Left ventricle myocardium (tissue), 1 donor: Measurements from ENCODE around the genes GCNT4, AGGF1 and PDE8B.

DNA sequence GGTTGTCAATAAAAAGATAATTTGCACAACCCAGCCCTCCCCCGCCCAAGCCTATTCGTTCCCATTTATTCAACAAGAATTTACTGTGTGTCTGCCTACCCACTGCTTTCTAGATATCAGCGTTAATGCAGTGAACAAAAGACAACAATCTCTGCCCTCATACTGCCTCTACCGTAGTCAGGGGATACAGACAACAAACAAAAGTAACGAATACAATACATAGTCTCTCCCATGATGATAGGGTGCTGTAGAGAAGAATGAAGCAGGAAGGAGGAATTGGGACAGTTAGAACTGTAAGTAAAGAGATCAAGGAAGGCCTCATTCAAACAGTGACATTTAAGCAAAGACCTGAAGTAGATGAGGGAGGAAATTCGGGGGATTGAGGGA, 1.7 kb downstream of the GFM2 start:
- PRO-cap, result no peak

DNA sequence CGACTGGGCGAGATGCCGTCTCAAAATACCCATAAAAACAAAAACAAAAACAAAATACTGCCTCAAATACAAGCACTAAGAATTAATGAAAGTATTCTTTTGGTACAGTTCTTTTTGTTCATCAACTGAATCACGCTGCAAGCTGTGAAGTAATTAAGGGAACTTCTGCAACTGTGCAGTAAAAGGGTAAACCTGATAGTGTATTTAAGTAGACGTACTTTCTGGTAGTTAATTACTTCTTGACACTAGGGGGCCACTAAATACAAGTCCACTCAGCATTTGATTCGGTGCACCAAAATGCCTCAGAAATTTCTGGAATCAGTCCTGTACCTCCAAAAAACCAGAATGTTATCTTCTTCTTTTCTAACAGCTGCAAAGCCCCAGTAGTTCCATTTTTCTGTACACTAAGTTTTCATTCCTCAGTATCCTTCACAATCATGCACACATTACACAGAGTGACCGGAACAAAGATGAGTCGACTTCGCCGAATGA, 589 bp downstream of the GFM2 start:
- PRO-cap, result no peak

DNA sequence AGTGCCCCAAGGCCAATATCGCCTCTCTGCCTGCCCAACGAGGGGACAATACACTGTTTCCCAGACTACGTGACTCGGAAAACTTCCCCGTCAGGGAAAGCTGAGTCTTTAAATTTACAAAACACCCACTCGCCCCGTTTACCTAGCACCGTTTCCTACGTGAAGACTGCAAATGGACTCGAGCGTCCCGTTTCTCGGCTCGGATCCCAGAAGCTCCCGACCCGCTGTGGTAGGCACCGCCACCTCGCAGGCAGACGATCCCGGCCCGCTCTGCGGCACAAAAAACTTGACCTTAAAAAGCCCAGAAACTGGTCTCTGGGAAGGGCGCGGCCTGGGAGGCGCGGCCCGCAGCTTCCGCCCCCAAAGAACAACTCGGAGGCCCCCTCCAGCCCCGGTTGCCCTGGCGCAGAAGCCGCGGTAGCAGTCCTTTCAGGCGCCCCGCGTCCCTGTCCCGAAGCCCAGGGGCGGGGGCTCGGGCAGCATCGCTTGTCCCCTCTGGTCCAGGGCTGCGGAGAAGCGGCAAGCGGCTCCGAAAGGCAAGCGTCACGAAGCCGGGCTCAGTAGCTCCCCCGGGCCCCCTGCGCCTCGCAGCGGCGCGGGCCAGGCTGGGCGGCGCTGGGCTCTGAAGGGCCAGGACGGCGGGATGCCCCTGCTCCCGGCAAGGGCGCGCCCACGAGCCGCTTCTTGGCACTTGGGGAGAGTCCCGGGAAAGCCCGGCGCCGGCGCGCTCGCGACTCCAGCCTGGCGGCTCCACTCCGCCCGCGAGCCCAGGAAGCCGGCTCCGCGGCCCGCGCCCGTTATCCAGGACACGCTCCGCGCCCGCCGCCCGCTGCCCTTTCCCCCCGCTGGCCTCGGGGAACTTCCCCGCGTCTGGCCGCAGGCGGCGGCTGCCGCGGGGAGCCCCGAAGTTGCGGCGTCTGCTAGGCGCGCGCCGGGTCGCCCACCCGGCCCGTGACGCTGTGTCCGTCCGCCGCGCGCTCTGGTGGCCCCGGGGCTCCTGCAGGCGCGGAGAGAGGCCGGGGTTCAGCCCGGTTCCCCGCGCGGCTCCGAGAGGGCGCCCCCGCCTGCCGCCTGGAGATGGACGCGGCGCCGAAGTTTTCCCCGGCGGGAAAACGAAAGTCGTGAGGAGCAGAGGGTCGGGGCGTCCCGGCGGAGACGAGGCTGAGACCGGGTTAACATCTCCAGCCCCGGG, at the start of gene GCNT4:
TSS of gene GCNT4 (minus strand) at position 272 of the 1,192 bp plus-strand sequence.
- PRO-cap, result bidirectional peak, plus-strand start at position 411 of the sequence, minus-strand start at position 272 of the sequence; bidirectional peak, plus-strand start at position 633 of the sequence, minus-strand start at position 597 of the sequence

DNA sequence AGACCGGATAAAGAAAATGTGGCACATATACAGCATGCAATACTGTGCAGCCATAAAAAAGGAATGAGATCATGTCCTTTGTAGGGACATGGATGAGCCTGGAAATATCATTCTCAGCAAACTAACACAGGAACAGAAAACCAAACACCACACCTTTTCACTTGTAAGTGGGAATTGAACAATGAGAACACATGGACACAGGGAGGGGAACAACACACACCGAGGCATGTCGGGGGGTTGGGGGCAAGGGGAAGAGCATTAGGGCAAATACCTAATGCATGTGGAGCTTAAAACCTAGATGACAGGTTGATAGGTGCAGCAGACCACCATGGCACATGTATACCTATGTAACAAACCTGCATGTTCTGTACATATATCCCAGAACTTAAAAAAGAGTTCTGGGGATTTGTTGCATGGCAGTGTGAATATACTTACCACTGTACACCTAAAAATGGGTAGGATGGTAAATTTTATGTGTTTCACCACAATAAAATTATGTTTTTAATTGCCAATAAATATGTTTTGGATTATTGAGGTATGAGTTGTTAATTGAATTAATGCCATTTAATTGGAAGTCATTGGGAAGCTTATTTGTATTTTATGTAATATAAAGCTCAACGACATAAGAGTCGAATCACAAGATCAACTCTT, 20.7 kb downstream of the HMGCR start:
- PRO-cap, result no peak

DNA sequence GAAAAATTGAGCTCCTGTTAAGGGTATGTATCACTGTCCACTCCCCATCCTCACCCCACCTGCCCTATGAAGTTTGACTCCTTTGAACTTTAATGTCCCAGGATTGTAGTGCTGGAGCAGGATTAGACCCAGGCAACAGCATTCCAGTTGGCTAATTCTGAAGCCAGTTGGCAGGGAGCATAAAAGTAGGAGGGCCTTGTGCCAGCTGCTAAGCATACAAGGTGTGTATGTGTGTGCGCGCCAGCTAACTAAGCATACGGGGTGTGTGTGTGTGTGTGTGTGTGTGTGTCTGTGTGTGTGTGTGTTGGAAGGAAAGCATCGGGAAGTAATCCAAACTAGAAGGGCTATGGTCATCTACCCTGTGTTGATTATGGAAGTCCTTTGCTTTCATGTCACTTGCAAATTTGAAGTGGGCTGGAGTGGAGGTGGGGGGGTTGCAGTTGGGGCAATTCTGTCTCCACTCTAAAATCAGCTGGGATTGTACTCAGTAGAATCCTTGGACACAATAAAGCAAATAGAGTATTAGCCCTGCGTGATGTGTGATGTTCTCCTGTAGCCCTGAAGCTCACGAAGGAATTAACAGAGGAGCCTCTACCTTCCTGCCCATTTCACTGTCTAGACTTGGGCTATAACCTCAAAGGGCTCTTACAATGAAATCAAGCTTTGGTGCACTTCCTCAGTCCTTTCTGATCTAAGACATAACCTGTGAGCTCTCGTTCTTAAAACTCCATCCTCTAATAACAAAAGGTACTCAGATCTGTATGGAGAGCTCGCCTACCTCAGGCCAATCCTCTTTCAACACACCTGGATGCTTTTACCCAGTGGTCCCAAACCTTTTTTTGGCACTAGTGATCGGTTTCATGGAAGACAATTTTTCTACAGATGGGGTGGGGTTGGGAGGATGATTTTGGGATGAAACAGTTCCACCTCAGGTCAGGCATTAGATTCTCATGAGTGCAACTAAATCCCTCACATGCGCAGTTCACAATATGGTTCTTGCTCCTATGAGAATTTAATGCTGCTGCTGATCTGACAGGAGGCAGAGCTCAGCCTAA, 27.0 kb downstream of the HMGCR start:
- PRO-cap, result no peak

DNA sequence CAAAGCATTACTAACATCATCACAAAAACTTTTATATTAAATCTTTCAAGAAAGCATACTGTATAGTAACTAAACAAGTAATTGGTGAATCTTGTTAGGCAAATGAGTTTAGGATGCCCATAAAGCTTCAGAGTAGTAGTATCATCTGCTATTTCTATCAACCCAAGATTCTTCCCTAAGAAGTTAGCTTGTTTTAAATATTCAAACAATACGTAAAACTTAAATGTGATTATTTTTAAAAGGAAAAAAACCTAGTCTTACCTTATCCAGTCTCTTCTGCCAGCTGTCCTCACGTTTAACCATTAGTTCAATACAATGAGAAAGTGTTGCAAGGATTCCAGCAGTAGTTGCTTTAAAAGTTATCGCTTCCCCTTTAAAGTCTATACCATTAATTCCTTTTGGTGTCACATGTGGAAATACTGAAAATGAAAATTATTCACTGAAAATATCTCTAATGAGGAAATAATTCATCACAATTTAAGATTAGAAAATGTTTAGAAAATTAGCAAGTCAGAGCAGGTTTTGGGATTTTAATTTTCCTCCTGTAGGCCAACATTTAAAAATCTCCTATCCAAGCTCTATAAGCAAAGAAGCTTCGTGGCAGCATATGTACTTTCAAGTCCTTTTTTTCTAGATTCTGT, 79.7 kb downstream of the HMGCR start:
- PRO-cap, result no peak

DNA sequence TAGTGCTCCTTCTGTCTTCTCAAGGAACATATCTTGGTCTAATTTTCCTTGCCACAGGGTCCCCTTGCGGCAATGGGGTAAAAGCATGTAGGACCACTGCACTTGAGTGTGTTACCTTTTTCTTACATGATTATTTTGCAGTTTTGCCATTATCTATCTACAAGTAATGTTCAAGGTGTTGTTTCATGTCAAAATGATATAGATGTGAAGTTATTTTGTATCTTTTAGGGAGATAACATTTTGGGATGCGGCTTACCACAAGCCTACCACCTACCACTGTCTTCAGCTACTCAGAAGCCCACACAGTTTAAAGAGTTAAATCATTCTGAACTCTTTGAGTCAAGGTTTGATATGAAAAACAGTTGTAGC, 19.9 kb downstream of the CERT1 start:
- PRO-cap, result no peak

GRCh38 chr5:75612059-75612551, 852 bp downstream of the ANKDD1B start:
- PRO-cap, result no peak

GRCh38 chr5:75614669-75615283, 3.5 kb downstream of the ANKDD1B start:
- PRO-cap, result no peak

DNA sequence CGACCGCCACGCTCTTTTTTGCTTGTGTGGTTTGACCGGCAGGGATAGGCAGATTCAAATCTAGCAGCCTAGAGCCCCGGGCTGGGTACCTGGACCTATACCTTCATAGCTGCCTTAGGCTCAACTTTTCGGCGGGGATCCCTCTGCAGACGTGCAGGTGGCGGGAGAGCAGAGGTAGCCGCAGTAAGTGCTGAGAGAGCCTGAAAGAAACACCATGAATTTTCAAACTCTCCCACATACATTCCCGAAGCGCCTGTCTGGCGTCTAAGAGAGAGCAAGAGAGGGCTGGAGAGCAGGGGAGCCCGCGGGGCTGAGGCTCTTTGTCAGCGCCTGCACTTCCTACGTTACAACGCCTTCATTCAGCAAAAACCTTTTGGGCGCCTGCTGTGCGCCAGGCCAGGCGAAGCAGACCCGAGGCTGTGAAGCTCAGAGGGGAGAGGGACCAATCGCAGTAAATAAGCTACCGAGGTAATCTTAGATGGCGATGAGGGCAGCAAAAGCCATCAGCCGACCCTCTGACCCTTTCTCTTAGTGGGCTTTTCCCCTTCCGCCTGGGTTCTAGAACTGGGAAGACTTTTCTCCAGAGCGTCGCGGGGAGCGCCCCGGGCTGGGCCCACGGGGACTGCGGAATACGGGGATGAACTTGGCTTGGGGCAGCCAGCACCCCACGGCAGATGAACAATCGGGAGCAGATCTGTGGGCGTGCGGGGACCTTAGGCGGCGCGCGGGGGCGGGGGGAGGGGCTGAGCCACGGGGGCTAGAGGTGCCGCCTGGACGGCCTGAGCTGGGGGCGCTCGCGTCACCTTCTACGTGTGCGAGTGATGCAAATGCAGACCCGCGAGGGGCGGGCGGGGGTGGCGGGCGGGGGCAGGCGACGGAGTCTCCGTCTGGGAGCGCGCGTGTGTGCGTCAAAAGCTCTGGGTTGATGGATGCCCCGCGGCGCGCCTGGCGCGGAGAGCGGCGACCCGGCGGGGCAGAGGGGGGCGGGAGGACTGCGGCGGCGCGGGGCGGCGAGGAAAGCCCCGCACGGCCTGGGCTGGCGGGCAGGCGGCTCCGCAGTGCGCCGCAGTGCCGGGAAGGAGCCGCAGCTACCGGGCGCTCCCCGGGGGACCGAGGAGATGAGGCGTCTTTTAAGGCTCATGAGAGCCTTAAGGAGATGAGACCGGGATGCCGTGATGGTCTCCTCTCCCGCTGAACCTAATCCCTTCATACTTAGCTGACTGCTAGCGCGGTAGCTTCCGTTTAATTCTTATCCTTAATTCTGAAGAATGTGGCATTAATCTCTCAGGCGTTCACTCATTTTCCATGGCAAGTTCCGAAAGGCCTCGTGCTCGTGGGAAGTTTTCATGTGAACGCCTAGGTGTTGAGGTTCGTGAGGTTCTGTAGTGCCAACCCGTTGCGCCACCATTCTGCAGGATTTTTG, 1.2 kb downstream of the SV2C start:
- PRO-cap, result no peak

- PRO-cap, result no peak
Observed at GRCh38 chr5:76136340-76136609, 53.1 kb downstream of the SV2C start.

- PRO-cap, result no peak
Observed at GRCh38 chr5:76475753-76476696, 72.9 kb downstream of the IQGAP2 start.

DNA sequence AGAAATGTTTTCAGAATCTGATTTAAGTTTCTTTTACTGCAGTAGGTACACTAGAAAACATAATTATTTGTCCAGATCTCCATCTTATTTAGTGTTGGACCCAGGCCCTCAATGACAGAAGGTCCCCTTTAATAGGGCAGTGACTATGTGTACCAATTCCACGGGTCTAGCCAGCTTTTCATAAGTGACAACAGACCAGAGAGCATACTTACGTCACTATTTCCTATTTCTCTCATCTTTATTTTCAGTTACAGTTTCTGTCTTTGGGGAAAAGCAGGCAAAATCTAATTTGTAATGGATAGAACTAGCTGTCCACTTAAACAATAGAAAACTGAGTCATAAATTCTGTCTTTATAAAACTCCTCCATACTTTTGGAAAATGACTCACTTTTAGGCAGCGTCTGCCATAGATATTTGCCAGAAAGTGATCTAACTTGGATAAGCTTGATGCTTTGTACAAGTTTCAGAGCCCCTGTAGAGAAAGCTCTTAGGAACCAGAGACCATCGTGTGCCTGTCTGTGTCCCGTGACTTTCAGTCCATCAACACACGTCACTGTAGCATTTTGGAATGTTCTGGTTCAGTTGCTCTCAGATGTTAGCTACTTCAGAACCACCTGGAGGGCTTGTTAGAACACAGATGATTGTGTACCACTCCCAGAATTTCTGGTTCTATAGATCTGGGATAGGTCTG, 101.9 kb downstream of the F2RL2 start:
- PRO-cap, result no peak

DNA sequence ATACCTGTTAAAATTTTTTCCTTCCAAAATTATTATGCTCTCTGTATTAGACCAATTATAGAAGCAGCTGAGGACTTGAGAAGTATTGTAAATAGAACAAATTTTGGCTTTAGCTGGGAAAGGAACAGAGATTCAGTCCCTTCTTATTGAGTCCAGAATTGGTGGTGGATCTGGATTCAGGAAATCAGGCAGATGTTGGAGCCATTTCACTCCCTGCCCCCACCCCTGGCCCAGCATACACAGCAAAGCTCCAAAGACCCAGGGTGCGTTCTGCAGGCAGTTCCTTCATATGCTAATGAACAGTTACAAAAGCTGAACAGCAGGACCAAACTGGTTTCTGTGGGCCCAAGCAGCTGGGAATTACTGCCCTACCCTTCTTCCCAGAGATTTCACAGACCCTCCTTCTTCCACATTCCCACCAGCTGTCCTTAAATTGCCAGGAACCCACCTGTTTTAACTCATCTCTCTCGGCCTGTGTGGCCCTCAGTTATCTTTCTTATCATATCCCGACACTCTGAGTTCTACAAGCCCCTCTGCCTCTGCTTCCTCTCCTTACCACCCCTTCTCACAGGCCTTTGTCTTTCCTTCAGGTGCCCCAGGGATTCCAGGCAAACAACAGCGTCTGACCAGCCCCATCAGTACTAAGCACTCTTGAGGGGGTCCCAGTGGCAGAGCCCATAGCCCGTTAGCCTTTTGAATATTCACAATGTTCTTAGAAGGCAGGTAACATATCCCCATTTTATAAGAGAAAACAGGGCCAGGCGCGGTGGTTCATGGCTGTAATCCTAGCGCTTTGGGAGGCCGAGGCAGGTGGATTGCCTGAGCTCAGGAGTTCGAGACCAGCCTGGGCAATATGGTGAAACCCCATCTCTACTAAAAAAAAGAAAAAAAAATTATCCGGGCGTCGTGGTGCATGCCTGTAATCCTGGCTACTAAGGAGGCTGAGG, 10.6 kb upstream of the F2RL1 start:
- PRO-cap, result no peak

- PRO-cap, result bidirectional peak, plus-strand start at chr5:77030421, minus-strand start at chr5:77030309
Observed at GRCh38 chr5:77030099-77031065, at the start of gene AGGF1. AGGF1 (plus strand) TSS chr5:77030404.

- PRO-cap, result no peak
Observed at GRCh38 chr5:77179971-77180521, 30.4 kb upstream of the PDE8B start.

DNA sequence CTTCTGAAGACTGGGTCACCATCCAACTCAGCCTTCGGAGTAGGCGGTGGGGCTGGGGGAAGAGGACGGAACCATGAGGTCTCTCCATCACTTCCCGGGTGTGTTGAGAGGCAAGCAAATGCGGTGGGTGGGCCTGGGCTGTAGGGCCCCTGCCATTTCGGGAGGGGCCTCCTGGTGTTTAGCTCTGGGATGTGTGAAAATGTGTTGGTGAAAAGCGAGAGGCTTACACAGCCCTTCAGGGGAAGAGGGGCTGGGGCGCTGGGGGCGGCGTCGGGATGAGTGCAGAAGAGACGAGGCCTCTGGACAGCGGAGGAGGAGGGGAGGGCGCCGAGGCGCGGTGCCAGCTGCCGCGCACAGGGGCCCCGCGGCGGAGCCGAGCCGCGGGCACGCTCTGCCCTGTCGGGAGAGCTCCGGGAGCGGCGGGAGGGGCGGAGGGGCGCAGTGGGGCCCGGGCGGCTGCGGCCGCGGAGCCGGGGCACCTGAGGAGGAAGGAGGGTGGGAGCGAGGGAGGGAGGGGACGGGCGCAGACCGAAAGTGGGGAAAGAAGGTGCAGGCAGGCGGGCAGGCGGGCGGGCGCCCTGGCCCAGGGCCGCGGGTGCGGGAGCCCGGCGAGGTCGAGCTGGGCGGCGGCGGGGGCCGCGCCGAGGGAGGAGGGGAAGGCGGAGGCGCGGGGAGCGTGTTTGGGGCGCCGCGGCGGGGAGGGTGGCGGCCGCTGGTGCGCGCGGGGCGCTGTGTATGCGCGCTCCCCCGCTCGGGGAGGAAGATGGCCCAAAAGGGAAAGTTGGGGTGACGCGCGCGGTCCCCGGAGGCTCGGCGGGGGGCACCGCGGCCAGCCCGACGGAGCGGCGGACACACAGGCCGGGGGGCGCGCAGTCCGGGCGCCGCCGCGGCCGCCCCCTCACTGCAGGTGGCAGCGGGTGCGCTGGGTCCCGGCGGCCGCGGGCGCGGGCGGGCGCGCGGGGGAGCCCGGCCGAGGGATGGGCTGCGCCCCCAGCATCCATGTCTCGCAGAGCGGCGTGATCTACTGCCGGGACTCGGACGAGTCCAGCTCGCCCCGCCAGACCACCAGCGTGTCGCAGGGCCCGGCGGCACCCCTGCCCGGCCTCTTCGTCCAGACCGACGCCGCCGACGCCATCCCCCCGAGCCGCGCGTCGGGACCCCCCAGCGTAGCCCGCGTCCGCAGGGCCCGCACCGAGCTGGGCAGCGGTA, at the start of gene PDE8B:
TSS of gene PDE8B (plus strand) at position 732 of the 1,209 bp plus-strand sequence.
- PRO-cap, result no peak

GRCh38 chr5:77761562-77762107, 14.5 kb downstream of the TBCA start:
- PRO-cap, result no peak

- PRO-cap, result bidirectional peak, plus-strand start at chr5:77851862, minus-strand start at chr5:77851795
Observed at GRCh38 chr5:77851144-77852268, 75.4 kb upstream of the TBCA start.

DNA sequence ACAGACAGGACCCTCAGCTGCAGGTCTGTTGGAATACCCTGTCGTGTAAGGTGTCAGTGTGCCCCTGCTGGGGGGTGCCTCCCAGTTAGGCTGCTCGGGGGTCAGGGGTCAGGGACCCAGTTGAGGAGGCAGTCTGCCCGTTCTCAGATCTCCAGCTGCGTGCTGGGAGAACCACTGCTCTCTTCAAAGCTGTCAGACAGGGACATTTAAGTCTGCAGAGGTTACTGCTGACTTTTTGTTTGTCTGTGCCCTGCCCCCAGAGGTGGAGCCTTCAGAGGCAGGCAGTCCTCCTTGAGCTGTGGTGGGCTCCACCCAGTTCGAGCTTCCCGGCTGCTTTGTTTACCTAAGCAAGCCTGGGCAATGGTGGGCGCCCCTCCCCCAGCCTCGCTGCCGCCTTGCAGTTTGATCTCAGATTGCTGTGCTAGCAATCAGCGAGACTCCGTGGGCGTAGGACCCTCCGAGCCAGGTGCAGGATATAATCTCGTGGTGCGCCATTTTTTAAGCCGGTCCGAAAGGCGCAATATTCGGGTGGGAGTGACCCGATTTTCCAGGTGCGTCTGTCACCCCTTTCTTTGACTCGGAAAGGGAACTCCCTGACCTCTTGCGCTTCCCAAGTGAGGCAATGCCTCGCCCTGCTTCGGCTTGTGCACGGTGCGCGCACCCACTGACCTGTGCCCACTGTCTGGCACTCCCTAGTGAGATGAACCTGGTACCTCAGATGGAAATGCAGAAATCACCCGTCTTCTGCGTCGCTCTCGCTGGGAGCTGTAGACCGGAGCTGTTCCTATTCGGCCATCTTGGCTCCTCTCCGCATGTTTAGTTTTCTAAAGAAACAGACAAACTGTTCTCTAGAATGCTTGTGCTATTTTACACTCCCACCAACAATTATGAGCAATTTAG, 97.2 kb downstream of the SCAMP1 start:
- PRO-cap, result no peak